ENCODE measurements around a stretch of chr5.

DNA sequence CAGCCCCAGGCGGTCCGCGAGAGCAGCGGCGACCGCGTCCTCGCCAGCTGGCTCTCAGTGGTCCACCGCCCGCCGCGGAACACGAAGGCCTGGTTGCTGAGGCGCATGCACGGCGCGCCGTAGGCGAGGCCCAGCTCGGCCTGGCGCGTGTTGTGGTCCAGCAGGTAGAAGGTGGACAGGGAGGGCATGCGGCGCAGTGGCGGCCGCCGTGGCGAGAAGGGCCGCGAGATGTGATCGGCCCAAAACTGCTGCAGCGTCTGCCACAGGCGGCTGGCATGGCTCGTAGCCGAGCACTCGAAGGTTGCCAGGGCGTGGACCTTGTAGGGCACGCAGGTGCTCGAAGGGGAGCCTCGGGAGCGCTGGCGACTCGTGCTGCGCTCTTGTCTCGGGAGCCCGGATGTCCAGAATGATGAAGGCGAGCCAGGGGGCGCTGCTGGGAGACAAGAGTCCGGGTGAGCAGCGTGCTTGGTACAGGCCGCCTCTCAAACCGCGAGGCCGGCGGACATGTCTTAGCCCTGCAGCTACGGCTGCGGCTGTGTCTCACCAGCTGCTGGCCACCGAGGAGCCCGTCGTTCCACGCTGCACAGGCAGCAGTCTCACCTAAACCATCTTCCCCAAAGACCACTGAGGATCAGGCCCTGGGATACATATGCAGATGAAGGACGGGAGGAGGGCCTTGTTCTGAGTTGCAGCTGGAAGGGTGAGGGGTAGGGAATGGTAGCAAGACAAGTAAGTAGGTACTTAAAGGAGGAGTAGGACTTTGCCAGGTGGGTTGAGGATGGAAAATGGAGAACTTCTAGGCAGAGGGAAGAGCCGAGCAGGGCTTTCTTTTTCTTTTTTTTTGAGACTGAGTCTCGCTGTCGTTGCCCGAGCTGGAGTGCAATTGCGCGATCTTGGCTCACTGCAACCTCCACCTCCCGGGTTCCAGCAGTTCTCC, 1.7 kb downstream of the CBY3 start:
- RRBS, result 45% methylated on average over 9 of the region's 69 CpGs
CAGE:
- cytosol, long polyA plus RNA, result no peak
- long polyA plus RNA, result no peak
- nucleus, long polyA plus RNA, result no peak

GRCh38 chr5:179699497-179700292, 928 bp downstream of the CANX start:
- RRBS, result no CpG with 5 or more reads among the region's 22 CpGs
CAGE:
- cytosol, long polyA plus RNA, result no peak
- long polyA plus RNA, result no peak
- nucleus, long polyA plus RNA, result no peak

DNA sequence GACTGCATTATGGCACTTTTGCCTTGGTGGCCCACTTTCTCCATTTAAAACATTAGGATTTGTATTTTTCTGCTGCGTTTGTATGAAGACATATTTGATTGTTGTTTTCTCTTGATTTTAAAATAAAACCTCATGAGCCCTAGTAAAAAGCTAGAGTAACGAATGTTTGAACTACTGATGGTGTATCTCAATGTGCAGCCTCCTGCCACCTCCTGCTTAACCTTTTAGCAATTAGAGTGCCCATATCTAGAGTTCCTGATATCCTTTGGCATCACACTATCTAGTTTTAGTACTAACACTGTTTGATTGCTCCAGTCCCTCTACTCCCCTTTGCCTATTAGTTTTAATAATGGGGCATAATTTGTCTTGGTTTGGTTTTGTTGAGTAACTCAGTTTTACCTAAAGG, 1.1 kb upstream of the MAML1 start:
- RRBS, result no CpG with 5 or more reads among the region's 2 CpGs
CAGE:
- cytosol, long polyA plus RNA, result no peak
- long polyA plus RNA, result no peak
- nucleus, long polyA plus RNA, result no peak

DNA sequence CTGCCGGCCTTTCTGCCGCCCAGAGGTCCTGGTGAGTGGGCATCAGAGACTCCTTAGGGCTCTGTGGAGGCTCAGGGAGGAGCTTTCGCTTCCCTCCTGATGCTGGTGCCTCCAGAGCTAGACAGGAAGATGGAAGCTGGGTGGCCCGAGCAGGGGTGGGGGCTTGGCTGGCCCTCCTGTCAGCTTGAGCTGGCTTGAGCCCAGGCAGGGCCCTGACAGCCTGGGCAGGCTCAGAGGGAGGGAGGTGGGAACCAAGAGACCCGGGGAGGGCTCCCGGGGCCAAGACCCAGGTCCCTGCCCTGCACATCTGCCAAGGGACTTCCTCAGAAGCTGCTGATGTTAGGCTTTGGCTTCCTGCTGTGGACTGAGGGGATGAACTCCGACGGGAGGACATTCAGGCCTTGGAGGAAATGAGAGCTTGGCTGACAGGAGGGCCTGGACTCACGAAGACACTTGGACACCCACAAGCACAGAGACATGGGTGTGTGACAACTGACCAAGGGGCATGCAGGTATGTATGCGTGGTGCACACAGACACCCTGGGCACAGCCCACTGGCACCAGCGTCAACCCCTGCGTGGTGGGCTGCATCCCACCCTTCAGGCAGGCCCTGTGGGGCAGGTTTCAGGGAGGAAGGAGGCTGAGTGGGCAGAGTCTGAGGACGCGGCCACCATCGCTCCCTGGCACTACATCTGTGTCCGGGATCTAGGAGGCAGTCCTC, 1.8 kb upstream of the LTC4S start:
- RRBS, result 99% methylated on average over 1 of the region's 16 CpGs
CAGE:
- cytosol, long polyA plus RNA, result no peak
- long polyA plus RNA, result no peak
- nucleus, long polyA plus RNA, result no peak

- RRBS, result 79% methylated on average over 2 of the region's 18 CpGs
CAGE:
- cytosol, long polyA plus RNA, result no peak
- long polyA plus RNA, result no peak
- nucleus, long polyA plus RNA, result no peak
Observed at GRCh38 chr5:179802013-179802721, 4.5 kb downstream of the MGAT4B start.

DNA sequence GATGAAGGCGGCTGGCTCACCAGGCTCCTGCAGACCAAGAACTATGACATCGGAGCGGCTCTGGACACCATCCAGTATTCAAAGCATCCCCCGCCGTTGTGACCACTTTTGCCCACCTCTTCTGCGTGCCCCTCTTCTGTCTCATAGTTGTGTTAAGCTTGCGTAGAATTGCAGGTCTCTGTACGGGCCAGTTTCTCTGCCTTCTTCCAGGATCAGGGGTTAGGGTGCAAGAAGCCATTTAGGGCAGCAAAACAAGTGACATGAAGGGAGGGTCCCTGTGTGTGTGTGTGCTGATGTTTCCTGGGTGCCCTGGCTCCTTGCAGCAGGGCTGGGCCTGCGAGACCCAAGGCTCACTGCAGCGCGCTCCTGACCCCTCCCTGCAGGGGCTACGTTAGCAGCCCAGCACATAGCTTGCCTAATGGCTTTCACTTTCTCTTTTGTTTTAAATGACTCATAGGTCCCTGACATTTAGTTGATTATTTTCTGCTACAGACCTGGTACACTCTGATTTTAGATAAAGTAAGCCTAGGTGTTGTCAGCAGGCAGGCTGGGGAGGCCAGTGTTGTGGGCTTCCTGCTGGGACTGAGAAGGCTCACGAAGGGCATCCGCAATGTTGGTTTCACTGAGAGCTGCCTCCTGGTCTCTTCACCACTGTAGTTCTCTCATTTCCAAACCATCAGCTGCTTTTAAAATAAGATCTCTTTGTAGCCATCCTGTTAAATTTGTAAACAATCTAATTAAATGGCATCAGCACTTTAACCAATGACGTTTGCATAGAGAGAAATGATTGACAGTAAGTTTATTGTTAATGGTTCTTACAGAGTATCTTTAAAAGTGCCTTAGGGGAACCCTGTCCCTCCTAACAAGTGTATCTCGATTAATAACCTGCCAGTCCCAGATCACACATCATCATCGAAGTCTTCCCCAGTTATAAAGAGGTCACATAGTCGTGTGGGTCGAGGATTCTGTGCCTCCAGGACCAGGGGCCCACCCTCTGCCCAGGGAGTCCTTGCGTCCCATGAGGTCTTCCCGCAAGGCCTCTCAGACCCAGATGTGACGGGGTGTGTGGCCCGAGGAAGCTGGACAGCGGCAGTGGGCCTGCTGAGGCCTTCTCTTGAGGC, 16.1 kb downstream of the SQSTM1 start:
- RRBS, result no CpG with 5 or more reads among the region's 24 CpGs
CAGE:
- cytosol, long polyA plus RNA, result start-site peak on the plus strand centred at position 224 of the sequence, 551 bp wide, 939 and 1,394 reads in 2 replicates
- long polyA plus RNA, result start-site peak on the plus strand centred at position 218 of the sequence, 547 bp wide, 1,766 and 1,857 reads in 2 replicates
- nucleus, long polyA plus RNA, result start-site peak on the plus strand centred at position 225 of the sequence, 550 bp wide, 1,235 and 3,476 reads in 2 replicates

DNA sequence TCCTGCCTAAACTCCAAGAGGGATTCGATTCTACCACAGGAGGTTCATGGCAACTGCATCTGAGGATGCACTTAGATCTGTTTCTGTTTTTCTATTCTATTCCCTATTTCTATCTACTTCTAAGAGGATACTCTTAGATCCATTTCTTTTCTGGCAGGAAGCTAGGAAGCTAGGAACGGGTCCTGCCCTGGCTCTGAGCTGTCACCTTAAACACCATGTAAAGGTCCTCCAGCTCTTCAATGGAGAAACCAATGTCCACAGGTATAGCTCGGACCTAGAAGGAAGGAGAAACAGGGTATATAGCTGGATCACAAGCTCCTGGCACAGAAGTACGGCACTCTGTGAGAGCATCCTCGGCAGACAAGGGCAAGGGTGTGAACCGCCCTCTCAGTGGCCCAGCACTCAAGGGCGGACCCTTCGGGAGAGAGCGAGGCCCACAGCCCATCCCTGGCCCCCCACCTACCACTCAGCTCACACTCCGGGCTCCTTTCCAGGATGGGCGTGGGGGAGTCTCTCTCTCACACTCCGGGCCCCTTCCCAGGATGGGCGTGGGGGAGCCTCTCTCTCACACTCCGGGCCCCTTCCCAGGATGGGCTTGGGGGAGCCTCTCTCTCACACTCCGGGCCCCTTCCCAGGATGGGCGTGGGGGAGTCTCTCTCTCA, 12.8 kb upstream of the MRNIP start:
- RRBS, result no CpG with 5 or more reads among the region's 16 CpGs
CAGE:
- cytosol, long polyA plus RNA, result no peak
- long polyA plus RNA, result no peak
- nucleus, long polyA plus RNA, result no peak

- RRBS, result 95% methylated on average over 1 of the region's 11 CpGs
CAGE:
- cytosol, long polyA plus RNA, result no peak
- long polyA plus RNA, result no peak
- nucleus, long polyA plus RNA, result no peak
Observed at GRCh38 chr5:179872712-179873397, 14.2 kb upstream of the MRNIP start.

GRCh38 chr5:179913849-179914720, 6.4 kb upstream of the TBC1D9B start:
- RRBS, result no CpG with 5 or more reads among the region's 11 CpGs
CAGE:
- cytosol, long polyA plus RNA, result no peak
- long polyA plus RNA, result no peak
- nucleus, long polyA plus RNA, result no peak

- RRBS, result no CpG with 5 or more reads among the region's 5 CpGs
CAGE:
- cytosol, long polyA plus RNA, result no peak
- long polyA plus RNA, result no peak
- nucleus, long polyA plus RNA, result no peak
Observed at GRCh38 chr5:179991226-179991881, 80.2 kb downstream of the RNF130 start.

DNA sequence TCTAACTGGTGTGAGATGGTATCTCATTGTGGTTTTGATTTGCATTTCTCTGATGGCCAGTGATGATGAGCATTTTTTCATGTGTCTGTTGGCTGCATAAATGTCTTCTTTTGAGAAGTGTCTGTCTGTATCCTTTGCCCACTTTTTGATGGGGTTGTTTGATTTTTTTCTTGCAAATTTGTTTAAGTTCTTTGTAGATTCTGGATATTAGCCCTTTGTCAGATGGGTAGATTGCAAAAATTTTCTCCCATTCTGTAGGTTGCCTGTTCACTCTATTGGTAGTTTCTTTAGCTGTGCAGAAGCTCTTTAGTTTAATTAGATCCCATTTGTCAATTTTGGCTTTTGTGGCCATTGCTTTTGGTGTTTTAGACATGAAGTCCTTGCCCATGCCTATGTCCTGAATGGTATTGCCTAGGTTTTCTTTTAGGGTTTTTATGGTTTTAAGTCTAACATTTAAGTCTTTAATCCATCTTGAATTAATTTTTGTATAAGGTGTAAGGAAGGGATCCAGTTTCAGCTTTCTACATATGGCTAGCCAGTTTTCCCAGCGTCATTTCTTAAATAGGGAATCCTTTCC, 78.1 kb downstream of the RNF130 start:
- RRBS, result no CpG with 5 or more reads among the region's 1 CpG
CAGE:
- cytosol, long polyA plus RNA, result no peak
- long polyA plus RNA, result no peak
- nucleus, long polyA plus RNA, result no peak

GRCh38 chr5:180020119-180020577, 51.4 kb downstream of the RNF130 start:
- RRBS, result no CpG with 5 or more reads among the region's 16 CpGs
CAGE:
- cytosol, long polyA plus RNA, result no peak
- long polyA plus RNA, result no peak
- nucleus, long polyA plus RNA, result no peak

GRCh38 chr5:180070706-180071244, 784 bp downstream of the RNF130 start:
- RRBS, result no CpG with 5 or more reads among the region's 17 CpGs
CAGE:
- cytosol, long polyA plus RNA, result no peak
- long polyA plus RNA, result no peak
- nucleus, long polyA plus RNA, result no peak

DNA sequence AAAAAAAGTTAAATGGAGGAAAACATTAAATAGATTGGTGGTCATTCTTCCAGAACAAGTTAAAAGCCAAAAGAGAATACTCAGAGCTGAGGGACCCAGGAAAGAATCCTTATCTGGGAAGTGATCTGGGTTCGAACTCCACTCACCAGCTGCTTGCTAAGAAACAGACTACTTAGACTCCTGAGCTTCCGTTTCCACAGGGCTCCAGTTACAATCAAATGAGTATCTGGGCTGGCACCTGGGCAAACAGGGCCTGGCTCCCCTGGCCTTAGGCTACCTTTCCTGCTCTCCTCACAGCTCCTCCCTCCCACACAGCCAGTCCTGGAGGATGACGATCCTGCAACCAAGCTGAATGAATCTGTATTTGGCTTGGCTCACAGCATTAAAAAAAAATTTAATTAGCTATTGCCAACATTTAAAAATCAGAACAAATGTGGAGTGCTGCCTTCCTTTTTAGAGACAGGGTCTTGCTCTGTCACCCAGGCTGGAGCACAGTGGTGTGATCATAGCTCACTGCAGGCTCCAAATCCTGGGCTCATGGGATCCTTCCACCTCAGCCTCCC, 2.4 kb downstream of the MAPK9 start:
- RRBS, result no CpG with 5 or more reads among the region's 3 CpGs
CAGE:
- cytosol, long polyA plus RNA, result no peak
- long polyA plus RNA, result no peak
- nucleus, long polyA plus RNA, result no peak

DNA sequence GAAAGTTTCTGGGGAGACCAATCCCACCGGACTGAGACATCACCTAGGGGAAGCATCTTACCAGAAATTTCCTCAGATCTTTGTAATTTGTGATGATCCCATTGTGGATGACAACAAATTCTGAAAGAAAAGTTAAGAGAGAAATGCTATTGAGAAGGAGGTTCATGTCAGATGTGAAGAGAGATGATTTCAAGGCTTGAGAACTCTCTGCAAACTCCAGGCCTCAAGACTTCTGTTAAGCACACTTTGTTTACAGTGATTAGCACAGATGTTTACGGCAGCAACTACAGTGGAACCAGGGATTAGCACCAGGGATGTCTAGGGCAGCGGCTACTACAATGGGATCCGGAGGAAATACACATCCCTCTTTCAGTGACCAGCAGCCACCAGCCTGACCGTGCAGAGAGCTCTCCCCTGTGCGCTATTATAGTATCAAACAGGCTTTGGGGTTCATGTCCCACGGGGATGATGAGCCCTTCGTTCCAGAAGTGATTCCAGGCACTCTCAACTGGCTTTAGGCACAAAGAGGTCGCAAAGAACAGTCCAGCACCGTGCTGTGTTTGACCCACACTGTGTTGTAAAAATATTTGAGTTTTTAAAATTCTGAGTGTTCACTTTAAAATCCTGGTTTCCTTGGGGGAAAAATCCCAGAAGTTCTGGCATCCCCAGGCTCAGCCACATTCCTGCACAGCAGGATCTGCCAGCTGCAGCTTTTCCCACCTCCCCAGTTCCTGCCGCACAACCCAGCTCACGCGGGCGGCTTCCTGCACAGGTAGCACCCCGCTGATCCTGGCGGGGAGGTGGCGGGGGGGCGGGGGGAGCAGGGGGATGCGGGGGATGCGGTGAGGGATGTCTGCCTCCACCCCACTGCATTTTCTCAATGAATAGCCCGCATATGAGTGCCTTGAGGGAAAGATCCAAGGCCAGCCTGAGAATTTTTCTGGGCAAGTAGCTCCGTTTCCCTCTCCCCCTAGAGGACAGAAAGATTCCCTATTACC, 21.4 kb downstream of the GFPT2 start:
- RRBS, result no CpG with 5 or more reads among the region's 22 CpGs
CAGE:
- cytosol, long polyA plus RNA, result no peak
- long polyA plus RNA, result no peak
- nucleus, long polyA plus RNA, result no peak

DNA sequence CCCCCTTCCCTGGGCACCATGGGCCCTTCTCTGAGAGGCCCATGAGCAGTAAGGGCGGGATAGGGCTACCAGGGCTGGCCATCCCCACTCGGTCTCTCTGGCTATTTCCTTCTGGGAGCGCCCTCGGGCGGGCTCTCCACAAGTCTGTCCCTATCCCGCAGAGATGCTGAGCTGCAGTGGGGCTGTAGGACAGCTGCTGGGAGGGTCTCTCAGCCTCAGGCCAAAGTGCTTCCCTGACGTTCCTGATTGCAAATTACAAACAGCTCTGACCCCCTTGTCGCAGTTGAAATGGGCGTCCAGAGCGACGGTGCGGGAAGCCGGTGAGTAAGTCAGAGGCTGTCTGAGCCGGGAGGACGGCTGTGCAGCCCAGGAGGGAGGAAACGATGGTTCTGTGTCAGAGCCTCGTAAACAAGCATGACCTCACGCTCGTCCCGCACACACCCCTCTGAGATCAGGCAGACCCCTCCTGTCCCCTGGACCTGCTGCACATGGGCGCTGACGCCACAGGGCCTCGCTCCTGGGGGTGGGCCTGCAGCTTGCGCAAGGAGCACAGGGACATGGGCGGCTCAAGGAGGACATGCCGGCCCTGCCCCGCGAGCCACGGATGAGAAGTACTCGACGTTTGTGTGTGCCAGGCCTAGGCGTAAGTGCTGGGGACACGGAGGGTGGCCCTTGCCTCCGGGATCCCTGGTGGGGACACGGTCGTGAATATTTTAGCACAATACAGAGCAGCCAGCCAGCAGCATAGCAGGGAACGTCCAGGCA, 36.4 kb upstream of the GFPT2 start:
- RRBS, result 74% methylated on average over 6 of the region's 37 CpGs
CAGE:
- cytosol, long polyA plus RNA, result no peak
- long polyA plus RNA, result no peak
- nucleus, long polyA plus RNA, result no peak

GRCh38 chr5:180820317-180820682, 17.7 kb upstream of the MGAT1 start:
- RRBS, result no CpG with 5 or more reads among the region's 6 CpGs
CAGE:
- cytosol, long polyA plus RNA, result no peak
- long polyA plus RNA, result no peak
- nucleus, long polyA plus RNA, result no peak

DNA sequence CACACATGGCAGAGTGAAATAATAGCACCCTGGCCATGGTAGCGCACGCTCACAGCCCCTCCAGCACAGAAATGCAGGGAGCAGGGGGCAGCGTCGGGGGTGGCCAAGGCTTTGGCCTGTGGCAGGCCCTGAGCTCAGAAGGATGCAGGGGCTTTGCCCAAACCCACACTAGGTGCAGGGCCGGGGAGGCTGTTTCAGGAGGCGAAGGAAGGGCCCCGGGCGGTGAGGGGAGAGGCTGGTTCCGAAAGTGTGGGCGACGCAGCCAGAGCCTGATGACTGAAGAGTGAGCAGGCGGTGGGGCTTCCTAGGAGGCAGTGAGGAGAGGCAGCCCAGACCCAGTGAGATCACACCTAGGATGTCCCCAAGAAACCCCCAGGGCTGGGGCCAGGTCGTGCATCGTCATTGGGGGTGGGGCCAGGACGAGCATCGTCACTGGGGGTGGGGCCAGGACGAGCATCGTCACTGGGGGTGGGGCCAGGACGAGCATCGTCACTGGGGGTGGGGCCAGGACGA, 13.0 kb downstream of the OR2V2 start:
- RRBS, result 80% methylated on average over 1 of the region's 21 CpGs
CAGE:
- cytosol, long polyA plus RNA, result no peak
- long polyA plus RNA, result no peak
- nucleus, long polyA plus RNA, result no peak

DNA sequence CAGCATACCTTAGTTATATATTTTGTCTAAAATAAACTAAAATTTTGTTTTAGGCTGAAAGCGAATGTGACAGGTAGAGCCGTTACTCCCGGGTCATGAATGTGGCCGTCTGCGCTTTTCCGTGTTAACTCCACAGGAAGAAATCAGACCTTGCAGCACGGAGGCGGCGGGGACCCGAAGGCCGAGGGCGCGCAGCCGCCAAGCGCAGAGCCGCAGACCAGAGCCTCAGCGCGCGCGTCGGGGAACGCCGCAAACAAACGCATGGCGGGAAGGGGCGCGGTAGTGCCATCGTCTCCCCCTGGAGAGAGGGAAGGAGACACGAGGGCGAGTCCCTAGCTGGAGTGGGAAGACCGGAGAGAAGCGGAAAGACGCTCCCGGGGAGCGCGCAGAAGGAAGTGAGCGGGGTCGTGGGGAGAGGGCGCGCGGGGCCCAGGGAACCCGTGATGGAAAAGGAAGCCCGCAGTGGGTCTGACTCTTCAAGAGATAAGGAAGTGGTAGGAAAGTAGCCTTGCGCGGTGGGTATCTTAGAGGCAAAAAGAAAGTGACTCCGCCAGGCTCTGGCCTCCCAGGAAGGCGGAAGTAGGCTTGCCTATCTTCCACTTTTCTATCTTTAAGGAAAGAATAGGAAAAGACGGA, 13.8 kb downstream of the TRIM7 start:
- RRBS, result no CpG with 5 or more reads among the region's 48 CpGs
CAGE:
- cytosol, long polyA plus RNA, result no peak
- long polyA plus RNA, result no peak
- nucleus, long polyA plus RNA, result no peak

DNA sequence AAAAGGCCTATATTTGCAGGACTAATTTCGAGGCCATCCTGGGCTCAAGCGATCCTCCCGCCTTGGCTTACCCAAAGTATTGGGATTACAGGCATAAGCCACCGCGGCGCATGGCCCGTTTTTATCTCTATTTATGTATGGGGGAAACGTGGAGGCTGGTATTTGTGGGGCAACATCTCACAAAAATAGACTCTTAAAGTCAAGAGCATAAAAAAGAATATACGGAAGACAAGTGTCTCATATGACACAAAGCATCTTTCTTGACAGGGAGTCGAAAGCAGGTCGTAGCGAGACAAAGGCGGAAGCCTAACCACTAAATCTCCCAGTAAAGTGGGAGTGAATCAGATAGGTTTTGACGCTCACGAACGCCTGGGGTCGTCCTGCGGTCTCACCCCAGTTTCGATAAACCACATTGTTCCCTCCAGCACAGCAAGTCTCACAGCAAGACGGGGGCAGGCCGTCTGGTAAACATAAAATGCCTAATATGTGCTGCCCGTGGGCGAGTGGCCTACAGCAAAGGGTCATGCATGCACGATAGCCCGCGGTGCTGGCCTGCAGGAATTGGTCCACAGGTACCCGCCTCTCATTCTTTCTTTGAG, 1.8 kb upstream of the TRIM41 start:
- RRBS, result no CpG with 5 or more reads among the region's 27 CpGs
CAGE:
- cytosol, long polyA plus RNA, result no peak
- long polyA plus RNA, result no peak
- nucleus, long polyA plus RNA, result no peak

Data from SK-N-SH (cell line).